K562 (cell line): ENCODE measurements around the genes C5orf63 and ISOC1.

DNA sequence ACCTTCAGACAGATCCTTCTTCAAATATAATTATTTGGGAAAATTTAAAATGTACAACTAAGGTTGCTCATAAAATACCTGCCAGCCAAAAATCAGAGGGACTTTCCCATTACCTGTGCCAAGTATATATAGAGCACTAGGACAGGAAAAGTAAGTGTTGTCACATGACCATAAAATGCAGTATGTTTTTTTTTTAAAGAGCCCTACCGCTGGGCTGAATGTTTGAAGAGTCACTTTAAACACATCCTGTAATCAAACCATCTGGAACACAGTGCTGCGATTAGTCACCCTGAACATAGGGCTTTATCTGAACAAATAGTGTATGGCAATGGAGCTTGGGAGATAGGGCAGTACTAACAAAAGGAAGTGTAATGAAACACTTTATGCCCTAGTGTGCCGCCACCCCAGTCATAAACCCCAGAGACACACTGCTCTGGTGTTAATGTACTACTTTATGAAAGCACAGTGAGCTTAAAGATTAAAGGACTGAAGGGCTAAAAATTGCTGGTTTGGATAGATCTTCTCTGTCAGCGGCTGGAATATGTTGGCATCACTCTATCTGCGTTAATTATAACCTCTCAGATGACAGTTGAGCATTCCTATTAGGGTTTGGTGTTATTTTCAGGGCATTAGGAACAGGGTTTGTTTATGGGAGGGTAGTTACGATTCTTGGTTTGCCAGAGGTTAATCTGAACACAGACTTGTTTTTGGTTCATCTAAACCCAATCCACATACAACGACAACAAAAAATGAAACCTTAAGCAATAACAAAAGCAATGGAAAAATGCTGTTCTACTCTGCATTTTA is 90.4 kb downstream of the ZNF608 start:
- RAMPAGE, long total RNA: no peak
- RRBS: no CpG with 5 or more reads among the region's 7 CpGs
PRO-cap:
- standard: bidirectional peak, plus-strand start at position 386 of the sequence, minus-strand start at position 184 of the sequence
- CoPRO, capped RNA only, 2 experiments: peak in 1 of 2 experiments; most common plus-strand start position 386 of the sequence (in 1); most common minus-strand start position 131 of the sequence (in 1)
- CoPRO, capped and uncapped RNA, 2 experiments: no peak in any of the 2 experiments
- CoPRO, uncapped RNA only, 2 experiments: no peak in any of the 2 experiments
CAGE:
- cytosol, long polyA plus RNA: no peak
- long polyA plus RNA: no peak
- nucleolus, long total RNA: no peak
- nucleus, long polyA plus RNA: no peak

GRCh38 chr5:124747847-124748945 is 1.8 kb upstream of the ZNF608 start:
- RAMPAGE, long total RNA: no peak
- RRBS: no CpG with 5 or more reads among the region's 16 CpGs
PRO-cap:
- standard: no peak
- CoPRO, capped RNA only, 2 experiments: no peak in any of the 2 experiments
- CoPRO, capped and uncapped RNA, 2 experiments: no peak in any of the 2 experiments
- CoPRO, uncapped RNA only, 2 experiments: no peak in any of the 2 experiments
CAGE:
- cytosol, long polyA plus RNA: no peak
- long polyA plus RNA: no peak
- nucleolus, long total RNA: no peak
- nucleus, long polyA plus RNA: no peak

DNA sequence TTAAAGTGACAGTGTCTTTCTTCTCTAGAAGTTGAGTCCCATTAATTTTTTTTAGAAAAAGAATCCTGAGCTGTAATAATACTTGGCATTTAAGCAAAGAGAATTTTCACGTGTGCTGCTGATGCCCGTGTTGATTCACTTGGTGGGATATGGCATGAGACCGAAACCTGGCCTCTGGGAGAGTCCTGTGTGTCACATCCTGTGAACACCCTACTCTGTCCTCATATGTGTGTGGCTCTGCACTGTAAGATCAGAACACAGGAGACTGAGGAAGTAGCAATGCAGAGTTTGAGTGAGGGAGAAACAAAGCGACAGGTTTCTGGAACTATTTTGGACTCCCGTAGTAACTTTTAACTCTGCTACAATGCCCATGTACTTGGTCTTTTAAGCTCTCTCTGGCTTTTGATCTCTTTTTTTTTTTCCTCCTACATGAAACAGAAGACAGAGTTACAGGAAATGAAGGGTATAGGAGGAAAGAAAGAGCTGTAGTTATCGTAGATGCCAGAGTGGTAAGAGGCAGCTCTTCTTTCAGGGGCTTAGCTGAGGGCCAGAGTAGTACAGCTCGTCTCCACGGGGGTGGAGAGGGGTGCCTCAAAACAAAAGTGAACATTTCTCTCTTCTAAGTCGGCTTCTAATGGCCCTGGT is 26.6 kb downstream of the GRAMD2B start:
- RAMPAGE, long total RNA: no peak
- RRBS: no CpG with 5 or more reads among the region's 9 CpGs
PRO-cap:
- standard: unidirectional peak, plus-strand start at position 253 of the sequence; bidirectional peak, plus-strand start at position 492 of the sequence, minus-strand start at position 516 of the sequence
- CoPRO, capped RNA only, 2 experiments: peak in 2 of 2 experiments; most common plus-strand start position 253 of the sequence (in 2); most common minus-strand start position 187 of the sequence (in 1)
- CoPRO, capped and uncapped RNA, 2 experiments: peak in 2 of 2 experiments; most common plus-strand start position 253 of the sequence (in 2); most common minus-strand start position 194 of the sequence (in 1)
- CoPRO, uncapped RNA only, 2 experiments: peak in 1 of 2 experiments; most common plus-strand start position 253 of the sequence (in 1); most common minus-strand start position 187 of the sequence (in 1)
CAGE:
- cytosol, long polyA plus RNA: no peak
- long polyA plus RNA: no peak
- nucleolus, long total RNA: no peak
- nucleus, long polyA plus RNA: no peak

DNA sequence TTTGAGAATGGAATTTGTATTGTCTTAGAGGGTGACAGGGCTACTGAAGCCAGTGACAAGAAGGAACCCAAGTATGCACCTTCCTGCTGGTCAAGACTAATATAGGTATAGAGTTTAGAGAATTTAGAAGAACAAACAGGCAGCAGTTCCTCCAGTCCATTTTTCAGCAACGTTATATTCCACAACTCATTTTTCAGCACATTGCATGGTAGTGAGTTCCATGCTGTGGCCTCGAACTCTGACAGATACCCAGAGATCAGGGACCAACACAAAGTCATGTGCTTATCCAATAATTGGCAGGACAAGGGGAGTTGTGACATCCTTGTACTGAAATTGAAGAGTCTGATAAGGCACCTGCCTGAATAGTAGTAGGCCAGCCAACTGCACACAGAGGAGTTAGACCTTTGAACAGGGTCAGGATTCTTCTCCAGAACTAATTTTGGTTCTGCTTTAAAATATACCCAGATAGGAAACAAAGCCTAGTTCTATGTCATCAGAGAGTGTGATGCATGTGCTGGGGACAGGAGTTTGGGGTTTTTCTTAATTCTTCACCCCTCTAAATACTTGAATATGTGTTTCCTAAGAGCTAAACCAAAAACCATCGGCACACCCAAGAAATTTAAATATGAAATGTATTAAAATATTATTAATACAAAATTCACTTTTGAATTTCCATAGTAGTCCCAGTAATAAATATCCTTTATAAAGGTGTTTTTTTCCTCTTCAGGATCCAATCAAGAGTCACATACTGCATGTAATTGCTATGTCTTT is 46.8 kb downstream of the GRAMD2B start:
- RAMPAGE, long total RNA: no peak
- RRBS: no CpG with 5 or more reads among the region's 3 CpGs
PRO-cap:
- standard: no peak
- CoPRO, capped RNA only, 2 experiments: no peak in any of the 2 experiments
- CoPRO, capped and uncapped RNA, 2 experiments: no peak in any of the 2 experiments
- CoPRO, uncapped RNA only, 2 experiments: no peak in any of the 2 experiments
CAGE:
- cytosol, long polyA plus RNA: no peak
- long polyA plus RNA: no peak
- nucleolus, long total RNA: no peak
- nucleus, long polyA plus RNA: no peak

DNA sequence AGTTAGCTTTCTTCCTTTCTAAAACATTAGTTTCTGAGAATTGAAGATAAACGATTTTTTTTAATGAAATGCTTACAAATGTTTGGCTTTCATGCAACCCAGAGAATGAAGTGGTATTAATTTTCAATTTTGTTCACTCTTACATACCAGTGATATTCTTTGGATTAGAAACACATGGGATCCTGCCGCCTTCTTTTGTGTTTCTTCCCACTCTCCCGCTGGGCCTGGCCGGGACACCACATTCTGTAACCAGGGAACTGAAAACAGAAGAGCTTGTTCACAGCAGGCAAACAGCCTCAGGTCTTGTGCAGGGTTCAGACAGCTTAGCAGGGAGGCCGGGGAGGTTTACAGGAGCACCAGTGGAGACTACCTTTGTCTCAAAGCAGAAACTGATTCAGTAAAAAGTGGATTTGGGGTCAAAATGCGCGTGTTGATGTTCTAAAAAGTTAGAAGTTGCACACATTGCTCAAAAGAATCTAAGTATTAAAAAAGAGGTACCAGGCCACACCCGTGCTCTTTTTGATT is 67.0 kb downstream of the GRAMD2B start:
- RAMPAGE, long total RNA: no peak
- RRBS: no CpG with 5 or more reads among the region's 8 CpGs
PRO-cap:
- standard: no peak
- CoPRO, capped RNA only, 2 experiments: no peak in any of the 2 experiments
- CoPRO, capped and uncapped RNA, 2 experiments: no peak in any of the 2 experiments
- CoPRO, uncapped RNA only, 2 experiments: no peak in any of the 2 experiments
CAGE:
- cytosol, long polyA plus RNA: no peak
- long polyA plus RNA: no peak
- nucleolus, long total RNA: no peak
- nucleus, long polyA plus RNA: no peak

- RAMPAGE, long total RNA: no peak
- RRBS: no CpG with 5 or more reads among the region's 8 CpGs
PRO-cap:
- standard: no peak
- CoPRO, capped RNA only, 2 experiments: no peak in any of the 2 experiments
- CoPRO, capped and uncapped RNA, 2 experiments: no peak in any of the 2 experiments
- CoPRO, uncapped RNA only, 2 experiments: no peak in any of the 2 experiments
CAGE:
- cytosol, long polyA plus RNA: no peak
- long polyA plus RNA: no peak
- nucleolus, long total RNA: no peak
- nucleus, long polyA plus RNA: no peak
Observed at GRCh38 chr5:126543677-126544249, 51.3 kb downstream of the ALDH7A1 start.

GRCh38 chr5:126591265-126592134 is 3.5 kb downstream of the ALDH7A1 start:
- RAMPAGE, long total RNA: no peak
- RRBS: no CpG with 5 or more reads among the region's 7 CpGs
PRO-cap:
- standard: no peak
- CoPRO, capped RNA only, 2 experiments: no peak in any of the 2 experiments
- CoPRO, capped and uncapped RNA, 2 experiments: no peak in any of the 2 experiments
- CoPRO, uncapped RNA only, 2 experiments: no peak in any of the 2 experiments
CAGE:
- cytosol, long polyA plus RNA: no peak
- long polyA plus RNA: no peak
- nucleolus, long total RNA: no peak
- nucleus, long polyA plus RNA: no peak

GRCh38 chr5:127072857-127073664 is at the start of gene C5orf63:
Gene C5orf63 (minus strand): TSS chr5:127073502.
- RAMPAGE, long total RNA: start-site peak on the minus strand at chr5:127073482-127073496, 59 and 89 reads in 2 replicates
- RRBS: no CpG with 5 or more reads among the region's 49 CpGs
PRO-cap:
- standard: bidirectional peak, plus-strand start at chr5:127073238, minus-strand start at chr5:127072973; bidirectional peak, plus-strand start at chr5:127073557, minus-strand start at chr5:127073438
- CoPRO, capped RNA only, 2 experiments: peak in 2 of 2 experiments; most common plus-strand start chr5:127073538 (in 1); most common minus-strand start chr5:127073438 (in 2)
- CoPRO, capped and uncapped RNA, 2 experiments: peak in 1 of 2 experiments; most common plus-strand start chr5:127073577 (in 1); most common minus-strand start chr5:127073413 (in 1)
- CoPRO, uncapped RNA only, 2 experiments: peak in 1 of 2 experiments; most common plus-strand start chr5:127073578 (in 1); most common minus-strand start chr5:127073401 (in 1)
CAGE:
- cytosol, long polyA plus RNA: start-site peak on the minus strand at chr5:127073470-127073482, 40 and 26 reads in 2 replicates
- long polyA plus RNA: no peak
- nucleolus, long total RNA: no peak
- nucleus, long polyA plus RNA: start-site peak on the minus strand at chr5:127073458-127073482, 171 and 183 reads in 2 replicates

GRCh38 chr5:127229163-127229955 is 61.2 kb upstream of the MEGF10 start:
- RAMPAGE, long total RNA: no peak
- RRBS: 9% methylated on average over 20 of the region's 62 CpGs
PRO-cap:
- standard: no peak
- CoPRO, capped RNA only, 2 experiments: no peak in any of the 2 experiments
- CoPRO, capped and uncapped RNA, 2 experiments: no peak in any of the 2 experiments
- CoPRO, uncapped RNA only, 2 experiments: no peak in any of the 2 experiments
CAGE:
- cytosol, long polyA plus RNA: no peak
- long polyA plus RNA: no peak
- nucleolus, long total RNA: no peak
- nucleus, long polyA plus RNA: no peak

GRCh38 chr5:127848012-127848720 is 145.0 kb downstream of the CCDC192 start:
- RAMPAGE, long total RNA: no peak
- RRBS: no CpG with 5 or more reads among the region's 4 CpGs
PRO-cap:
- standard: no peak
- CoPRO, capped RNA only, 2 experiments: no peak in any of the 2 experiments
- CoPRO, capped and uncapped RNA, 2 experiments: no peak in any of the 2 experiments
- CoPRO, uncapped RNA only, 2 experiments: no peak in any of the 2 experiments
CAGE:
- cytosol, long polyA plus RNA: no peak
- long polyA plus RNA: no peak
- nucleolus, long total RNA: no peak
- nucleus, long polyA plus RNA: no peak

DNA sequence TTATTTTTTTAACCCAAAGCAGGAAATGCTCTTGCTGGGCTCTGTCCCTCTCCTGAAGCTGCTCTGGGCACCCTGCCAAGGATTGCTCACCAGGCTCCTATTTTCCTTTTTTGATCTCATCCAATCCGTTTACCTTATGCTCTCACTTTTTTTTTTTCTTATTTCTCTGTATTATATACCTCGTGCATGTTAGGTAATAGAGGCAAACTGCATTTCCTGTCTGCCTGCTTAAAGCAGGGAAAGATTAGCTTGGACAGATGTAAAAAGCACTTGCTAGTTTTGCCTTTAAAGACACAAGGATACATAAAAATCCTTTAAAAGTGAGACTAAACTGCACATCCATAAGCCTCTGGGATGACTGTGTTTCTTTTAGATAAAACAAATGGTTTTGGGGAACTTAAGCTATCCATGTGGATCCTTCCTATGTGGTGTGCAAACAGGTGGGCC is 124.1 kb upstream of the SLC12A2 start:
- RAMPAGE, long total RNA: no peak
- RRBS: no CpG with 5 or more reads among the region's 2 CpGs
PRO-cap:
- standard: no peak
- CoPRO, capped RNA only, 2 experiments: no peak in any of the 2 experiments
- CoPRO, capped and uncapped RNA, 2 experiments: no peak in any of the 2 experiments
- CoPRO, uncapped RNA only, 2 experiments: no peak in any of the 2 experiments
CAGE:
- cytosol, long polyA plus RNA: no peak
- long polyA plus RNA: no peak
- nucleolus, long total RNA: no peak
- nucleus, long polyA plus RNA: no peak

DNA sequence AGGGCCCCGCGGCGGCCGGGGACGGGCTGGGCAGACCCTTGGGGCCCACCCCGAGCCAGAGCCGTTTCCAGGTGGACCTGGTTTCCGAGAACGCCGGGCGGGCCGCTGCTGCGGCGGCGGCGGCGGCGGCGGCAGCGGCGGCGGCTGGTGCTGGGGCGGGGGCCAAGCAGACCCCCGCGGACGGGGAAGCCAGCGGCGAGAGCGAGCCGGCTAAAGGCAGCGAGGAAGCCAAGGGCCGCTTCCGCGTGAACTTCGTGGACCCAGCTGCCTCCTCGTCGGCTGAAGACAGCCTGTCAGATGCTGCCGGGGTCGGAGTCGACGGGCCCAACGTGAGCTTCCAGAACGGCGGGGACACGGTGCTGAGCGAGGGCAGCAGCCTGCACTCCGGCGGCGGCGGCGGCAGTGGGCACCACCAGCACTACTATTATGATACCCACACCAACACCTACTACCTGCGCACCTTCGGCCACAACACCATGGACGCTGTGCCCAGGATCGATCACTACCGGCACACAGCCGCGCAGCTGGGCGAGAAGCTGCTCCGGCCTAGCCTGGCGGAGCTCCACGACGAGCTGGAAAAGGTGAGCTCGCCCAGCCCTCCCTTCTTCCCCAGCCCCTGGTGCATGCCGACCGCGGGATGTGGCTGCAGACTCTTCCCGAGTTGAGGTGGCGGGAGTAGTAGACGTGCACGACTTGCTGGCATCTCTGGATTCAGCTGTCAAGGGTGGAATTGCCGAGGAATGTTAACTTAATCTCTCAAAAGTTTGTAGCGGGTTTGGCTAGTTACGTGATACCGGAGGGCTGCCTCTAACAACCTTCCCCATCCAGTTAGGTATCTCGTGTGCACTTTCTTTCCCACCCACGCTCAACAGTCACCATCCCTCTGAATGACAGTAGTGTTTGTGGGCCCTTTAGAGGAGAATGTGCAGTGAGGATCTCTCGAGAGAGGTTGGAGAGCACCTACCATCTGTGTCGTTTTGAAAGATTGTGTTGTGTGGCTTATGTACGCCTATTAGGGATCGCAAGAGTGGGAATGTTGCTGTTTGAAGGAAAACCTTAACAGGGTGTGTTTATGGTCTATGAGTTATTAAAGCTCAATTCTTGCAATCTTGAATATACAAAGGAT is 927 bp downstream of the SLC12A2 start:
- RAMPAGE, long total RNA: no peak
- RRBS: 2% methylated on average over 23 of the region's 81 CpGs
PRO-cap:
- standard: no peak
- CoPRO, capped RNA only, 2 experiments: no peak in any of the 2 experiments
- CoPRO, capped and uncapped RNA, 2 experiments: no peak in any of the 2 experiments
- CoPRO, uncapped RNA only, 2 experiments: no peak in any of the 2 experiments
CAGE:
- cytosol, long polyA plus RNA: no peak
- long polyA plus RNA: no peak
- nucleolus, long total RNA: no peak
- nucleus, long polyA plus RNA: no peak

DNA sequence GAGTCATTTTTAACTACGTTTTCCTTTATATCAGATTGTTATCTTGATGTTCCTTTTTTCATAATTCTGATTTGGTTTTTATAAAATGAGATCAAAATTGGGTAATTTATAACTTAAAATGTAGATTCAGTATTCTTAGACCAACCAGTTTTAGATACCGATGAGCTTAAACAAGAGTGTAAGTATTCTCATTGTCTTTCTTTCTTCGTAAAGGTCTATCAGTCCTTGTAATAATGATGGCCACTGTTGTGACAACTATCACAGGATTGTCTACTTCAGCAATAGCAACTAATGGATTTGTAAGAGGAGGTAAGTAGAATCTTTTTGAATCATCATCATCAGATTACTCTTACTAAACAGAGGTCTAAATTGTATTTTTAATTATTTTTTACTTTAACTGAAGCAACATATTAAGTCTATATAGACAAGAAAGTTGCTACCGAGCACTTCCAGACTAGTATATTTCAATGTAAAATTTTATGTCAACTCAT is 30.9 kb downstream of the SLC12A2 start:
- RAMPAGE, long total RNA: no peak
- RRBS: no CpG with 5 or more reads among the region's 4 CpGs
PRO-cap:
- standard: no peak
- CoPRO, capped RNA only, 2 experiments: no peak in any of the 2 experiments
- CoPRO, capped and uncapped RNA, 2 experiments: no peak in any of the 2 experiments
- CoPRO, uncapped RNA only, 2 experiments: no peak in any of the 2 experiments
CAGE:
- cytosol, long polyA plus RNA: no peak
- long polyA plus RNA: no peak
- nucleolus, long total RNA: no peak
- nucleus, long polyA plus RNA: no peak

- RAMPAGE, long total RNA: no peak
- RRBS: no CpG with 5 or more reads among the region's 1 CpG
PRO-cap:
- standard: no peak
- CoPRO, capped RNA only, 2 experiments: no peak in any of the 2 experiments
- CoPRO, capped and uncapped RNA, 2 experiments: no peak in any of the 2 experiments
- CoPRO, uncapped RNA only, 2 experiments: no peak in any of the 2 experiments
CAGE:
- cytosol, long polyA plus RNA: no peak
- long polyA plus RNA: no peak
- nucleolus, long total RNA: no peak
- nucleus, long polyA plus RNA: no peak
Observed at GRCh38 chr5:128115912-128116159, 32.3 kb downstream of the SLC12A2 start.

DNA sequence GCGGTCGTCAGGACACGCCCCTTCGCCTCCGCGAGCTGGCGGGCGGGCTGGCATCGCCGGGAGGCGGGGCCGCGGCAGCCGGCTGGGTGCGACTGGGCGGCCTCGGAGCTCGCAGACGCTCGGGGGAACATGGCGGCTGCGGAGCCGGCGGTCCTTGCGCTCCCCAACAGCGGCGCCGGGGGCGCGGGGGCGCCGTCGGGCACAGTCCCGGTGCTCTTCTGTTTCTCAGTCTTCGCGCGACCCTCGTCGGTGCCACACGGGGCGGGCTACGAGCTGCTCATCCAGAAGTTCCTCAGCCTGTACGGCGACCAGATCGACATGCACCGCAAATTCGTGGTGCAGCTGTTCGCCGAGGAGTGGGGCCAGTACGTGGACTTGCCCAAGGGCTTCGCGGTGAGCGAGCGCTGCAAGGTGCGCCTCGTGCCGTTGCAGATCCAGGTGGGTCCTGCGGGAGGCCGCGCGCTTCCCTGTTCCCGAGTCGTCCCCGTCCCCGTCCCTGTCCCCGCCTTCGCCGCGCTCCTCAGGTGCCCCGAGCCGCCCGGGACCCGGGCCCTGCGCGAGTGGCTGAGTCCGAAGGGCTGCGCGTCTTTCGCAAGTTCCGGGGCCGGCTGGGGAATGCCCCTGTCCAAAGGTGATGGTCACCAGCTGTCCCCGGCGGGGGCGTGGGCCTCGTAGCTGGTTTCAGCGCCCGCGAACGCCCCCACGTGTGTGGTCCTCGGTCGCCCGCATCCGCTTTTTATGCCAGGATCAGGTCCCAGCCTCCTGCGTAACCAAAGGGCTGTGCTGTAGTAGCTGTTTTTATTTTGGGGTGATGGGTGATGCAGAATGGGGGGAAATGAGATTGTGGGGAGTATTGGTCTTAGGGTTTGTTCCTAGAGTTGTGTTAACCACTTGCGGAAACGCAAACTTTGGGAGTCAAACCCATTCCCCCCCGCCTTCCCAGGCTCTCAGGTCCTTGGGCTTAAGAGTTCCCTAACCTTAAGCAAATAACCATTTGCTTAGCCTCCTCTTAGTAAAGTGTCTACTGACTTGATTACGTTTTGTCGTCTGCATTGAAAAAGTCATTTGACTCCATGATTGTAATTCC is at the start of gene ISOC1:
Gene ISOC1, plus strand, starts transcription at position 112 of the 1,087 bp plus-strand sequence.
- RAMPAGE, long total RNA: start-site peak on the plus strand centred at position 111 of the sequence, 24 bp wide, 790 and 712 reads in 2 replicates
- RRBS: 2% methylated on average over 27 of the region's 100 CpGs
PRO-cap:
- standard: bidirectional peak, plus-strand start at position 114 of the sequence, minus-strand start outside the sequence; bidirectional peak, plus-strand start at position 496 of the sequence, minus-strand start at position 562 of the sequence; bidirectional peak, plus-strand start at position 751 of the sequence, minus-strand start at position 740 of the sequence
- CoPRO, capped RNA only, 2 experiments: peak in 2 of 2 experiments; most common plus-strand start position 114 of the sequence (in 2); most common minus-strand start position 562 of the sequence (in 2)
- CoPRO, capped and uncapped RNA, 2 experiments: peak in 2 of 2 experiments; most common plus-strand start position 132 of the sequence (in 2)
- CoPRO, uncapped RNA only, 2 experiments: peak in 2 of 2 experiments; most common plus-strand start position 132 of the sequence (in 2)
CAGE:
- cytosol, long polyA plus RNA: start-site peak on the plus strand centred at position 92 of the sequence, 66 bp wide, 789 and 472 reads in 2 replicates
- long polyA plus RNA: start-site peak on the plus strand centred at position 99 of the sequence, 50 bp wide, 152 and 687 reads in 2 replicates
- nucleolus, long total RNA: no peak
- nucleus, long polyA plus RNA: no peak

- RAMPAGE, long total RNA: no peak
- RRBS: no CpG with 5 or more reads among the region's 7 CpGs
PRO-cap:
- standard: no peak
- CoPRO, capped RNA only, 2 experiments: no peak in any of the 2 experiments
- CoPRO, capped and uncapped RNA, 2 experiments: no peak in any of the 2 experiments
- CoPRO, uncapped RNA only, 2 experiments: no peak in any of the 2 experiments
CAGE:
- cytosol, long polyA plus RNA: no peak
- long polyA plus RNA: no peak
- nucleolus, long total RNA: no peak
- nucleus, long polyA plus RNA: no peak
Observed at GRCh38 chr5:129766486-129766877, 18.6 kb downstream of the MINAR2 start.

DNA sequence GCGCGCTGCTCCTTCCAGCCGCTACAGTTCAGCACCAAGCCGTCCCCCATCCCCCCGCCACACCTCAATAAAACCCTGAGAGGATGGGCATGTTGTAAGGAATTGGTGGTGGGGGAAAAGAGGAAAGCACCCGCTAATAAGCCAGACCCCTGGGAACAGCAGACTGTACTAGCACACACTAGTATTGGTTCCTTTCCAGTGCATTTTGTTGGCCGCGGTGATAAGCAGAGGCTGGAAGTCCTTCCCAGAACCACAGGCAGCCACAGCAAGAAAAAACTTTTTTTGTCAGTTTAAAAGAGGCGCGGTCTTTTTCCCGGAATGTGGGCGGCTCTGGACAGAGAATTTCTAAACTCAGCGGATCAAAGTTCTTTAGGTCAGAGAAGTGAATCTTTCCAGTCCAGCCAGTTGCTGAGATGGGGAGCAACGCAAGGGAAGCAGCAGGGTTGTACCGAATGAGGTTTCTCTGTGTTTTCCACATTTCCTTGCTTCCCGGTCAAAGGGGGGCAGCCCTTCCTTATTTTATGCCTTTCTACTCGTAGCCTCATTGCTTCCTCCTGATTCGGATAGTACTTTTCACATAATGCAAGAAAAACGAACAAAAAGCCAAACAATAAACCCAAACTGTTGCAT is 2.1 kb downstream of the CHSY3 start:
- RAMPAGE, long total RNA: no peak
- RRBS: no CpG with 5 or more reads among the region's 19 CpGs
PRO-cap:
- standard: no peak
- CoPRO, capped RNA only, 2 experiments: no peak in any of the 2 experiments
- CoPRO, capped and uncapped RNA, 2 experiments: no peak in any of the 2 experiments
- CoPRO, uncapped RNA only, 2 experiments: no peak in any of the 2 experiments
CAGE:
- cytosol, long polyA plus RNA: no peak
- long polyA plus RNA: no peak
- nucleolus, long total RNA: no peak
- nucleus, long polyA plus RNA: no peak